Ishikawa (cell line): ENCODE measurements around a stretch of chr2.

DNA sequence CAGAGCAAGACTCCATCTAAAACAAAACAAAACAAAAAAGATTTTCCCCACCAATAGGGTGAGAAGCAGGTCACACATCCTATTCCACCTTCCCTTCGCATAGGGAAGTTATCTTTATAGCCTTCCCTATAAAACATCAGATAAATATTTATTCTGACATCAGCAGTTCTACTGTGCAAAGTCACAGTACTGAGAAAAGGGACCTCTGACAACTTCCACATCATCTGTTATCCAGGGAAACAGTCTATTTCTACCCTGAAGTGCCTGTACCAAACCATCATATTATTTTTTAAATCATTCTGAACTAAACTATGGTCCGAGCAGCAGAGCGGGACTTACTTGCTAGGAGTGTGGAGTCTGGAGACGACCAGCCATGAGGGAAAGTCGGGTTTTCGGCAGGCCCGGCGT, 24.5 kb downstream of the NEMP2 start:
- RRBS: no CpG with 5 or more reads among the region's 8 CpGs

DNA sequence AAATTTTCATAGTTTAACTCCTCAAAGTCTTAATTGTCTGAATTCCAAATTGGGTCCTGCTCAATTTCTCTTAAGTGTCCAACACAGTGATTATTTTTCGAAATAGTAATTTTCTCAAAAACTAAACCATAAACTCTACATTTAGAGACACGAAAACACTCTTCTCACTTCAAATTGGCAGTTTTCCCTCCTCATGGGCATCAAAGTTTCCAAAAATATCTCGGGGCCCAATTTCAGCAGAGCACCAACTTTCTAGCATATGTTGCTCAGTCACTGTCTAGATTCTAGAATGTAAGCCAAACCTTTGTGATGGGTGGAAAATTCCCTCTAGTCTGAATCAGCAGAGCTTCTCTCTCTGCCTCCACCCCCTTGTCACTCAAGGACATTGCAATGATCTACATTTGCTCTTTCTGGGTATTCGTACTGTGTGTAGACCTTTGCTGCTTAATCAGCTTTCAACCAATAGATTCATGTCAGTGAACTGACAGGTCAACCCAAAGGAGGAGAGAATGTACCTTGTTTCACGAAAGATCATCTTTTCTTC, 38.9 kb upstream of the GLS start:
- RRBS: no CpG with 5 or more reads among the region's 5 CpGs

DNA sequence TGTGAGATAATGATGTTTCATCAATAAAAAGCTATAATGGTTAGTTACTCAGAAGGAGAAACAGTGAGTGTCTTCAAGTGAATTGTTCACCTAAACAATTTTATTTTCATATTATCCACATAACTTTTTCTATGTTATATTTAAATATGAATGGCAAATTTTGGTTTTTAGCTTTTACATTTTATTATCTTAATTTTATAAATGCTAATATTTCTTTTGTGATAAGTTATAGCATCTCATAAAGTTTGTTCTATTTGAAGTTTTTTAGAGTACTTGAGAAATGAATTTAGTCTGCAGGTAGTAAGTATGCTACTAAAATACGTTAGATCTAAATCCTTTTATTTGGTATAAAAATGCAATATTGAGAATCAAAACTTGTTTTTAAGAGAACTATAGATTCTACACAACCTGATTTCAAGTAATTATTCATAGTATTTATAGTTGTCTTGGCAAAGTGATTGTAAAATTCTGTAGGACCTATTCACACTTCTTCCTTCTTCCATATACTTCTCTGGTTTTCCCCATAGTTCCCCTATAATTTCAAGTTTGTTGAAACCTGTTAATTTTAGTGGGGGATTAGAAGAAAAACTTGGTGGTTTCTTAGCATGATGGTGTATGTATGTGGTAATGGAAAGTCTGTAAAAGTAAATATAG, 53.1 kb downstream of the GLS start:
- RRBS: no CpG with 5 or more reads among the region's 1 CpG

DNA sequence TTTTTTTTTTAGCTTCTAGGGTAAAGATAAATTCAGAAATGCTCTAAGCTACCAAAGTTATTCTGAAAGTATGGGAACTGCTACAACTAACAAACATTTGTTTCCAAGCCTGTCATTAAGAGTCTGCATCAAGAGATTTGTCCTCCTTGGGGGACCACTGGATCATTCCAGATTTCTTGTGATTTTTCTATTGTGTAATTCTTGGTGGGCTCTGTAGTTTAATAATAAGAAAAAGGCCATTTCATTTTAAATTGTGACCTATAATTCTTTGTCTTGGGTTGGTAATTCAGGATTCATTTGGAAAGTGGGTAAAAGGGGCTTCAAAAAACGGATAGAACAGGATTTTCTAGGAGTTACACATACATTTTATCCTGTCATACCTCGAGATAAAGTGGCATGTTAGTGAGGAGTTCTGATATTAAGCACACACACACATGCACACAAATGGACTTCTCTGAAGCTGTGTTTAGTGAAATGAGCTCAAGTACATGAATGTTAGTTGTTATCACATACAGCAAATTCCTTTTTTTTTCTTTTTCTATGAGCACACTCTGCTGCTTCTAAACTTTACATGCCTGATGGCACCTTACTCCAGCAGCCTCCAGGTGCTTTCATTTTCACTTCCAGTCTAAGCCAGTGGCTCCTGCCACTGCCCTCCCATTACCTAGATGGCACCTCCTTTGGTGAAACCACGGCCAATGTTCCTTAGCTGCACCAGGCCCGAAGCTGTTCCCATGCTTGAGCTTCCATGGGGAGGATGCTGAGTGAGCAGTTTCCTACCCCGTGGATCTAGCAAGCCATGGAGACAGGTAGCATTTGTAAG, 49.9 kb downstream of the STAT1 start:
- RRBS: no CpG with 5 or more reads among the region's 5 CpGs

DNA sequence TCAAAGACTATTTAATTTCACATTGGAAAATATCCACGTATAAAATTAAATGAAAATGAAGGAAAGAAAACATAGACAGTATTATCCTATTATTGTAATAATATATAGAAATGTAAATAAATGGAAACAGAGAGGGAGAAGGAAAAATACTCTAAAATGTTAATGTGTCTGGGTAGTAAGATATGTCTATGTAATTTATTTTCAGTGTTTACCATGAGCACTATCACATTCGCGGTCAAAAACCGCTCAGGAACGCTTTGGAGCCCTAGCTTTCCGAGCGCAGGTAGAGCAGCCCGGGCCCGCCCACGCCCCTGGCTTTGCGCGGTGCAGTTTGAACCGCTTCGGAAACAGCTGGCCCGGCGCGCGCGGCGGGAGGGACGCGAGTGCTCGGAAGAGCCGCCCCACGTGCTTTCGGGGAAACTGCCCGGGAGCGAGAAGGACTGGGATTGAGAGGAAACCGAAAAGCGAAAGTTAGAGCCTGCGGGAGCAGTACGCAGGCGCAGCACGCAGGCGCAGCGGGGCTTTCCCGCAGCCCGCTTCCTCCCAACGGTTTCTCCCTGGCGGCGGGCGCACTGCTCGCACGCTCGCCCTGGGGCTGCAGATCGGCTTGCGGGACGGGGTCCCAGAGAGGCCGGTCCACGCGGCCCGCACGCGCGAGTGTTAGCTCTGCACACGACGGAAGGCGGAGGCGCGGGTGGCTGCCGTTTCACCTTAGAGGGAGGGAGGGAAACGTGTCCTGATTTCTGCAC, 6.2 kb upstream of the STAT1 start:
- RRBS: 2% methylated on average over 20 of the region's 62 CpGs

DNA sequence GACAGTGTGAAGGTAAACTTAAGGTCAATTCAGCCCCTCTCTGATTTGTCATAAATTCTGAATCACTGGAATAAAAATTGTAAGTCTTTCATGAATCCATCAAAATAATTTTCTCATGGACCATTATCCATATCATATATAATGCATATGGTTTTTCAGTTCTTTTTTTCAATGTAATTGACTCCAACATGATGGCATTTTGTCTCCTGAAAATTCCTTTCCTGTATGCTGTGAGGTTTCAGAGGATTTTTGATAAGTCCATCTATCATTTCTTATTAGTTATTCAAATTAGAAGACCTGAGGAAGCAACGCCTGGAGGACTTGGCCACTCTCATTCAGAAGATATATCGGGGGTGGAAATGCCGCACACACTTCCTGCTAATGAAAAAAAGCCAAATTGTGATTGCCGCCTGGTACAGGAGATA, 147.6 kb downstream of the MYO1B start:
- RRBS: no CpG with 5 or more reads among the region's 4 CpGs

GRCh38 chr2:191571424-191571926, 106.5 kb upstream of the NABP1 start:
- RRBS: no CpG with 5 or more reads among the region's 1 CpG

GRCh38 chr2:191682339-191683032, 4.5 kb downstream of the NABP1 start:
- RRBS: no CpG with 5 or more reads among the region's 6 CpGs

- RRBS: no CpG with 5 or more reads among the region's 12 CpGs
These were observed 1.8 kb downstream of the CAVIN2 start for GRCh38 chr2:191844685-191845986.

DNA sequence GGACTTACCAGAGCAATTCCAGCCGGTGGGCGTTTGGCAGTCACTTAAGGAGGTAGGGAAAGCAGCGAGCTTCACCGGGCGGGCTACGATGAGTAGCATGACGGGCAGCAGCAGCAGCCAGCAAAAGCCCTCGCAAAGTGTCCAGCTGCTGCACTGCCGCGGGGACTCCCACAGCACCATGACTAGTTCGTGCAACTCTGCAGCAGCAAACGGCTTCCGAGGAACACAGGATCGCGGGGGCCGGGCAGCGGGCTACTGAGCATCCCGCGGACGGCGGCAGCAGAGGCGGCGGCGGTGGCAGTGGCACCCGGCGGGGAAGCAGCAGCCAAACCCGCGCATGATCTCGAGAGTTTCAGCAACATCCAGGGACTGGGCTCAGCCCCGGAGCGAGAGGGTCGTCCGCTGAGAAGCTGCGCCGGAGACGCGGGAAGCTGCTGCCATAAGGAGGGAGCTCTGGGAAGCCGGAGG, 354 bp downstream of the TMEFF2 start:
- RRBS: 38% methylated on average over 22 of the region's 38 CpGs

DNA sequence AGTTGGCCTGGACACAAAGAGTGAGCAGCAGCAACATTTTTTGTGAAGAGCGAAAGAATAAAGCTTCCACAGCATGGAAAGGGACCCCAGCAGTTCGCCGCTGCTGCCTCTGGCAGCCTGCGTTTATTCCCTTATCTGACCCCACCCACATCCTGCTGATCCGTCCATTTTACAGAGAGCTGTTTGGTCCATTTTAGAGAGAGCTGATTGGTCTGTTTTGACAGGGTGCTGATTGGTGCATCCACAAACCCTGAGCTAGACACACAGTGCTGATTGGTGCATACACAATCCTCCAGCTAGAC, 1567.1 kb upstream of the SLC39A10 start:
- RRBS: no CpG with 5 or more reads among the region's 5 CpGs

GRCh38 chr2:194606640-194606839, 1050.5 kb upstream of the SLC39A10 start:
- RRBS: no CpG with 5 or more reads among the region's 2 CpGs

- RRBS: no CpG with 5 or more reads among the region's 10 CpGs
These were observed 945 bp upstream of the SLC39A10 start for GRCh38 chr2:195656054-195656508.

DNA sequence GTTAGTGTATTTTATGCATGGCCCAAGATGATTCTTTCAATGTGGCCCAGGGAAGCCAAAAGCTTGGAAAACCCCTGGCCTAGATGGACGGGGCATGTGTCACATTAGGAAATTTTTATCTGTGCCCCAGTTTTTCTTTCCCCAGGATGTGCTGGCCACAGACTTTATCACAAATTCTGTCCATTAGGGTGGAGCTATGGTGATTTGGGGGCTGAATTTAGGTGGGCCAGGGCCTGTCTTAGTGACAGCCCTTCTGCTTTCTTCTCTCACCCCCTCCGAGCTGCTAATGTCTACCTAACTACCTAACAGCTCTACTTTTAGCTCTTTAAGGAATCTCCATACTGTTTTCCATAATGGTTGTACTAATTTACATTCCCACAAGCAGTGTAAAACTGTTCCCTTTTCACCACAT, 8.7 kb upstream of the DNAH7 start:
- RRBS: no CpG with 5 or more reads among the region's 2 CpGs

- RRBS: no CpG with 5 or more reads among the region's 3 CpGs
These were observed 13.8 kb downstream of the STK17B start for GRCh38 chr2:196157670-196157863.

DNA sequence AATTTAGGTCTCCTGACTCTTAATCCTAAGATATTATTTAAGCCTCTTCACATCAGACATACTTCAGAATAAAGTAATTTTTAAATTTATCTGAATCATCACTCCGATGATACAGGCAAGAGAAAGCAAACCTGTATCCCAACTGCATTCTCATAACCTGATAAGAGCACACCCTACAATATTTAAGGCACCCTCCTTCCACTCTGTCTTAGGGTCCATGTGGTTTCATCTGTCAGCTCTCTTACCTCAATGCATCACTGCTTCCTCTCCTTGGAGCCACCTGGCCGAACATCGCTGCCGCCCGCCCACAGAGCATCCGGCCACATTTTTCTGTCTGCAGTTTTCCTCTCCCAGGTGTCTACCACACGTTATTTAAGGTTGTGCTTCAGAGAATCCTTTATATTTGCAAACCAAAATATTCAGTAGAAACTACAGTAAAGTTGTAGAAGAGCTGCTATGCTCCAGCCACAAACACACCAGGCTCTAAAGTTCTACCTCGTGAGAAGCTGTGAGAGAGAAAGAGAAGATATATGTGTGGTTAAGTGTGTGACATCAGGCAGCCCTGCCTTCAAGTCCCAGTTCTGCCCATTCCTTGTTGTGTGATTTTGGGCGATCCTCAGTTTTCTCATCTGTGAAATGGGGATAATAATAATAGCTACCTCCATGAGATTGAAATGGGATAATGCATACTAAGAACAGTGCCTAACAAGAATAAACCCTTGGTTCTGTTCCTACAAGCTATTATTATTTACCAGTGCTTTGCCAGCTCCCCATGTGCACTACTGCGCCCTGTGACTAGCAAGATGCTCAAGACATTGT, 4.8 kb upstream of the STK17B start:
- RRBS: no CpG with 5 or more reads among the region's 10 CpGs

GRCh38 chr2:196239632-196240650, 68.6 kb upstream of the STK17B start:
- RRBS: no CpG with 5 or more reads among the region's 10 CpGs

DNA sequence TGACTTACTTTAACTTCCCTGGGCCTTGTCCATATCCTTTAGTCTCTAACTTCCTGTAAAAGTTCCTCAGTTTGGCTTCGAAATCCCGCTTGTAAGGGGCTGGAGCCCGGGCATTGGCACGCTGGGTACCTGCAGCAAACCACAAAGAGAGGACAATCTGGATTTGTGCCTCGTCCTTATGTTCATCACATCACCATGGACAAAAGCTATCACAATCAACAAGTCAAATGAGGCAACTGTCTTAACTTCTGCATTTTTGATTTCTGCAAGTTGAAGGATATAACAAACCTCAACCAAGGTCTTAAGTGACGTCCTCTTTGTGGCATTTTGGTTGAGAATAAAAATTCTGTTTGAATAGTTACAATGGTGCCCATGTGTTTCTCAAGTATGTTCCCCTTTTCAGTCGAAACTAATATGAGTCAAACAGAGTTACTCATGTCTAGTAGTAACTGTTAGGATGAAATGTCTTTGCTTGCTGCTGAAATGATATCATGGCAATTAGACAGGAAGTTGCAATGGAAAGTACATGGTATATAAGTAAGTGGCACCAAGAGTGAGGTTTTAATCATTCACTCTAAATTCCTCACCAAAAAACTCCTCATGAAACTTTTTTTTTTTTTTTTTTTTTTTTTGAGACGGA, 70.8 kb upstream of the STK17B start:
- RRBS: no CpG with 5 or more reads among the region's 8 CpGs

DNA sequence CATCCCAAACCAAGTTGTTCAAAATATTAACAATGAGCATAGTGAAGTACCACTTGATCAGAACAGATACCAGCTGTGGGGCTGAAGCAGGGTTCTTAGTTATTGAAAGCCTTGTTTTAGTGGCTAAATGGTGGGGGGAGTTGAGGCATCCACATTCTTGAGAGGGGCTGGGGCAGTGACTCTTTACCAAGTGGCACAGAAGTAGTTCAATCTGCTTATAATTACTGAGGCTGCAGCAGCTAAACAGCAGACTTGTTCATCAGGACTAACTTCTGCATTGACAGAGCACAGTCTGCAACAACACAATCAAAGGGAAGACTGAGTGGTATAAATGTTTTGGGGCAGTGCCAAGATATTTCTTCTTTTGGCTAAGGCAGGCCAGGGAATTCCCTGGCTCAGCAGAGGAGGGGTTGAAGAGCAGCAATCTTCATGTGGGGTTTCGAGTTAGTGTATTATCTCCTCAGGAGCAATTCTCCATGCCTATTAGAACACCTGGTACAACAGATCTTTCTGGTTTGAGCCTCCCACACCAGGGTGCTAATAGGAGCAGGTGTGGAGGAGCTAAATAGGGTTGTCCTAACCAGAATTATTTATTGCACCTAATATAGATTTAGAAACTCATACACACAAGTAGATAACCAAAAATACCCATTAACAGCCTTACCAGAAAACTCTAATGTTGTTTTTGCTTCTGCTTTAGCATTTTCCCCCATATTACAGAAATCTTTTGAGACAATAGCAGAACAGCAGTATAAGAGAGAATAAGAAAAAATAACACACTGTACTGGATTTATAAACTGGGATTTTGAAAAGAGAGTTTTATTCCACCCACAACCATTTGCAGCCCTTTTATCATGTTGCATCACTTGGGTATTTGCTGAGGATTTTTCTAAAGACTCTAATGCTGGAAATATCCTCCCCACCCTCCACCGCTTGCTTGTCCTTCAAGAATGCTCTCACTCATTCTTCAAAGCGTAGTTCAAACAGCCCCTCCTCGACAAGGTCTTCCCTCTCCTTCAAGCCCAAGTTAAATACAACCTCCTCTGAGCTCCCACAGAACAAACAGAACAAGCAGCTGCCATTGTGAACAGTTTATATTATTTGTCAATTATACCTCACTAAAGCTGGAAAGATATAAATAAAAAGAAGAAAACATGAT, 103.2 kb upstream of the STK17B start:
- RRBS: no CpG with 5 or more reads among the region's 4 CpGs